Measurements from ENCODE around the gene GAN.

- PRO-cap: bidirectional peak, plus-strand start at chr16:79601541, minus-strand start at chr16:79601538
- RRBS: 3% methylated on average over 9 of the region's 27 CpGs
These were observed 1.0 kb upstream of the MAF start for GRCh38 chr16:79601486-79602055.

- PRO-cap: no peak
- RRBS: no CpG with 5 or more reads among the region's 5 CpGs
These were observed 39.2 kb upstream of the MAF start for GRCh38 chr16:79639567-79640235.

DNA sequence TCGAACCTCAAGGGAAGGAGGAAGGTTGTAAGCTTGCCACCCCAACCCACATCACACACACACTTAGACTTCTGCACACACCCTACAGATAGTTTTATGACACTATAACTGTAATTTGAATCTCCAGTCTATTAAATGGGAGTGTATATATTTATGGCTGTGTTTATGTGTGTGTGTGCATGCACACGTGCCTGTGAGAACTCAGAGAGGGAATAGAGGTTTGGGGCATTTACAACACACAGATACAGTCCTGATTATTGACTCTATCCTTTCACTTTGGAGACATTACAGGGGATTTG, 171.5 kb upstream of the MAF start:
- PRO-cap: no peak
- RRBS: no CpG with 5 or more reads among the region's 2 CpGs

GRCh38 chr16:79845644-79846241, 245.2 kb upstream of the MAF start:
- PRO-cap: no peak
- RRBS: no CpG with 5 or more reads among the region's 7 CpGs

- PRO-cap: unidirectional peak, plus-strand start at chr16:80932049; unidirectional peak, plus-strand start at chr16:80932134; unidirectional peak, plus-strand start at chr16:80932199; unidirectional peak, plus-strand start at chr16:80932241
- RRBS: 2% methylated on average over 36 of the region's 71 CpGs
These were observed 74.7 kb downstream of the CMC2 start for GRCh38 chr16:80931573-80932751.

- PRO-cap: no peak
- RRBS: no CpG with 5 or more reads among the region's 6 CpGs
These were observed 1.3 kb downstream of the ATMIN start for GRCh38 chr16:81036899-81037388.

- PRO-cap: no peak
- RRBS: no CpG with 5 or more reads among the region's 11 CpGs
These were observed 10.0 kb downstream of the ATMIN start for GRCh38 chr16:81045532-81046167.

DNA sequence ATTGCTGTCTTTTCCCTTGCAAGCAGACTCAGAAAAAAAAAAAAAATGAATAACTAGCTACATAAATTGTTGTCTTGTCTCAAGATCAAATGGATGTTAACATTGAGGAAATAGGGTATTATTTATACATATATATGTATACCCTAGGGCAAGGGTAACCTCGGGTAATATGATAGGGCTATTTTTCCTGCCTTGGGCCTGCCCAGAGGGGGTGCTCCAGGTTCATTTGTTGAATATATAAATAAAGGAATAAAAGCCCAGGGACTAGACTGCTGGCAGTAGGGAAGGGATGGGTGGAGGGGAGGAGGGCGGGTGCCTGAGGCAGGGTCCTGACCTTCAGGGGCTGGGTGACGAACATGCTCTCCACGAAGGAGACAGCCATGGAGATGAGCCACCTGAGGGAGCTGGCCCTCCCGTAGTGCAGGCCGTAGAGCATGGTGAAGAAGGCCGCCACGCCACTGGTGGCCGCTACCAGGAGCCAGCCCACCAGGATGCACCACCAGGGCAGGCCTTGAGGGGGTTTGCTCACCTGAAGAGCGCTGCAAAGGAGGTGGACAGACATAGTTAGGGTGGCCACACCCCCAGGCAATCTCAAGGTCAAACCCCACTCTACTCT, 43.1 kb upstream of the GCSH start:
- PRO-cap: no peak
- RRBS: no CpG with 5 or more reads among the region's 10 CpGs

DNA sequence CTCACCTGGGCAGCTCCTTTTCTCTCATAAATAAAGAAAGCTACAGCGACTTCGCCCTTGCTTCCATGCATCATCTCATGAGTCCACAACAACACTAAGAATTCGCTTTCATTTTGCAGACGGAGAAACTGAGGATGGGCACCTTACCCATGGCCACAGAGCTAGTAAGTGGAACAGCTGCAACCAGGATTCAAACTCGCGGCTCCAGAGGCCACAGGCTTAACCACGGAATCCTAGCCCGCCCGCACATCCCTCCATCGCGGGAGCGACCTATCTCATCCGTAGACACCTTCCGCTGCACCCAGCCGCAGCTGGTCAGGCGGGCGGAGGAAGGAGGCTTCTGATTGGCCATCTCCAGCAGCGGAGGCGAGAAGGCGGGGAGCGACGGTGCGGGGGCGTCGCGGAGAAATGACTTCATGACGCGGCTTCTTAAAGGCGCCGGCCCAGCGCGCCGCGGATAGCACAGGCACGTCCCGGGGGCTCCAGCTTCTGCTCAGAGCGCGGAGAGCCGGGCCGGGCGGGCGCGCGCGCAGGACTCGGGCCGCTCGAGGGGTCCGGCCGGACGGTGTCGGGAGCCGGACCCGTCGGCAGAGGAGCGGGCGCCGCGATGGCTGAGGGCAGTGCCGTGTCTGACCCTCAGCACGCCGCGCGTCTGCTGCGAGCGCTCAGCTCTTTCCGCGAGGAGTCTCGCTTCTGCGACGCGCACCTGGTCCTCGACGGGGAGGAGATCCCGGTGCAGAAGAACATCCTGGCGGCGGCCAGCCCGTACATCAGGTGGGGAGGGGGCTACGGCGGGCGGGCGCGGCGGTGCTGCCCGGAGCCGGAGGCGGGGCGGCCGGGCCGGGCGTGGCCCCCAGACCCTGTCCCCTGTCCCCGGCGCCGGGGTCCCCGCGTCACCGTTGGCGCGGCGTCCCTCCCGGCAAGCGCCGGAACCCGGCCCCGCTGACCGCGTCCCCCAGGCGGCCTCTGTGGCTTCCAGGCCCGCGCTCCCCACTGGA, at the start of gene GAN:
GAN (plus strand) TSS at position 456 of the 998 bp plus-strand sequence.
- PRO-cap: bidirectional peak, plus-strand start at position 460 of the sequence, minus-strand start at position 284 of the sequence; bidirectional peak, plus-strand start at position 899 of the sequence, minus-strand start at position 654 of the sequence
- RRBS: 2% methylated on average over 44 of the region's 110 CpGs

- PRO-cap: no peak
- RRBS: no CpG with 5 or more reads among the region's 6 CpGs
These were observed 26.1 kb downstream of the GAN start for GRCh38 chr16:81340737-81341430.

DNA sequence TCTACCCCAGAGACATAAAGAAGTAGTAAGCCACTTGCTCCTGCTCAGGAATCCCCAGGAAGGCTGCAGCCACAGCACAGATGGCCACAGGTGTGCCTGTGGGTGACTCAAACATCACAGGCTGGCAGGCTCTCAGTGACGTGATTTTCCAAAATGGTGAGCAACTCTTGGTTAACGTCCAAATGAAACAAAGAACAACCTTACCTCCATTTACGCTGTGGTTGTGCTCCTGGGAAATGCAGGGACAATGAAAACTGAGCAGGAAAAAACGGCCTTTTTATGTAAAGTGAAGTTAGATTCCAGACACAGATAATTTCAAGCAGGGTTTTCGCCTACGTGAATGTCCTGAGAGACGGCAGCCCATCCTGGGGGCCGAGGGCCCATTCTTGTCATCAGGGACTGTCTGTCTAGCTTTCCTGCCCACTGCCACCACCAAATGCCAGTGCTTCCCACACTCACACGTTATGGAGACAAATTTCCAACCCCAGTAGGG, 37.4 kb upstream of the CMIP start:
- PRO-cap: no peak
- RRBS: no CpG with 5 or more reads among the region's 9 CpGs

- PRO-cap: no peak
- RRBS: no CpG with 5 or more reads among the region's 16 CpGs
These were observed 28.9 kb upstream of the CMIP start for GRCh38 chr16:81415646-81416216.

DNA sequence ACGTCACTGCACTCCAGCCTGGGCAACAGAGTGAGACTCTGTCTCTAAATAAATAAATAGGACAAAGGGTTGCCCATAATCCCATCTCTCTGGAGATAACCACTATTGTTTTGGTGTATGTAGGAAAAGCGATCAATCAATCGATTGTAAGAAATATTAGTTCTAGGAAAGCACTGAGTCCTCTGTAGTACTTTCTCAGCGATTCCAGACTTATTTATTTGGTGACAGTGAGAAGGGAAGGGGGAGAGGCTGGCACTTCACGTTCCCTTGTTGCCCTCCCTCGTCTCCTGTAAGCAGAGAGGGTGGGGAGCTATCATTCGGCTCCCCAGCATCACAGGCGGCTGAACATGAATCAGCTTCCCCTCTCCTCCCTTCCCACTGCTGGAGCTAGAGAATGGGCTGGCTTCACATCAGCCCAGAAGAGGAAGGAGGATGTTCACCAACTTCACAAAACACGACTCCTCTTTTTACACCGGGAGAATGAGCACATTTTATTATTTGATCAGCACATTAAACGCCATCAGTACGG, 6.8 kb upstream of the CMIP start:
- PRO-cap: no peak
- RRBS: no CpG with 5 or more reads among the region's 12 CpGs

DNA sequence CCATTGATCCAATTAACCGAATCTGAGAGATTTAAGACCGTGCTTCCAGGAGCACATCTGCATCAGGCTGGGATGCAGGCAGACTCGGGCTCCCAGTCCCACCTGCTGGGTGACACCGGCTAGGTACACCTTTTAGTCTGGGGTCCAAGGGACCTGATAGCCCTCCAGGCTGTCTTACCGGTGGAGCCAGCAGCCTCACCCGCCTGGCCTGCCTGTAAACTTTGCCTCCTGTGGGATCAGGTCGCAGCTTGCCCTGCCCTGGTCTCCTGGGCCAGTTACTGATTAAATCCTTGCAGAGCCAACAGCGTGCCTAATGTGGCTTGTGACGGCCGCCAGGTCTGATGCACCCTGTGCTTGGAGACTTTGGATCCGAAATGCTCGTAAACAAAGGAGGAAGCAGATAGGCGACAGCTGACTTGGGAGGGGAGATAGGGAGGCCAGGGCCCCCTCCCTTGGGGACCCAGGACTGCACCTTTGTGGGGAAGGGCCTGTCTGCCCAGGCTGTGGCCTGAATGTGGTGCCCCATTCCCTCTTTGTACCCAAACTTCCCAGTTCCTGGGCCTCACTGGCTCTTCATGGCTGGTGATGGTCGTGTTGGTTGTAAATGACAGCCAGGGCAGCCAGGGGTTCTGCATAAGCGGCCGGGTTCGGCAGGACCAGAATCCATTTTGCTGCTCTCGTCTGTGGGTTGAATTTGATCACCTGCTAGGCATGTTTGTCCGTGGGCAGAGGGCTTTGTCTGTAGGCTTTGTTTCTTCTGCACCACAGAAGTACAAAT, 3.9 kb downstream of the CMIP start:
- PRO-cap: bidirectional peak, plus-strand start at position 313 of the sequence, minus-strand start at position 223 of the sequence
- RRBS: 7% methylated on average over 2 of the region's 19 CpGs

DNA sequence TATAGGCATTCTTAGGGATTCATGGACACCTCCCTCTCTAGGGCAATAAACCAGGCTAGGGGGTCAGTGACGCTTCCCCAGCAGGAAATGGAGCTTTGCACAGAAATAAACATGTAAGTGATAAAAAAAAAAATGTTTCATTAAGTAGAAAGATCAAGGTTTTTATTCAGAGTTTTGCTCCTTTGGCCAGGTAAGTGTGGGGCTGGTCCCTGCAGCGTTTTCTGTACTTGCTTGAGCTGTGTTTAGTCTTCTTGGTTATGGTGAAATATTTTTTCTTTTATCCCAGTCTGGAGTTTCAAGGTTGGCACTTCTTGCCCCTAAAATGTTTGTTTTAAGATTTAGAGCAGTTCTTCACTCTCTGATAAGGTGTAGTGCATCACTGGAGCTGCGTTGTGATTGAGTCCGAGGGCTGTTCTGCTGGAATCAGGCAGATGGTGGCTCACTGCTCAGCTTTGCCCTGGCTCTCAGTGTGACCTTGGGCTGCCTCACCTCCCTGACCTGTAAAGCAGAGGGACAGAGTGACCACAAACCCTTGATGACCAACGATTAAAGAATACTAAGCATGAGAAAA, 17.9 kb downstream of the CMIP start:
- PRO-cap: no peak
- RRBS: no CpG with 5 or more reads among the region's 5 CpGs

DNA sequence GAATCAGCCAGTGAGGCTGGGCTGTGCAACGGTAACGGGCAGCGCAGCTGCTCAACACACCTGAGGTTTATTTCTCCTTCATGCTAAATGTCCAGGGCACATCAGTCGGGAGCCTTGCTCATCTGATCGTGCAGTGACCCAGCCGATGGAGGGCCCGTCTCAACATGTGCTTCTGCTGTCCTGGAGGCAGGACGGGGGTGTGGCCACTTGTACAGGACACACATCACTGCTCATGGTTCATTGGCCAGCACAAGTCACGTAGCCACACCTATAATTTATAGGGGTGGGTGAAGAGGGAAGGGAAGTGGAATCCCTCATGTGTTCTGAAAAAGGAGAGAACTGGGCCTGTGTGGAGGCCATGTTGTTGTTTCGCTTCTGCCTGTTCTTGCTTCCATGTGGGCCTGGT, 60.4 kb downstream of the CMIP start:
- PRO-cap: no peak
- RRBS: no CpG with 5 or more reads among the region's 10 CpGs

DNA sequence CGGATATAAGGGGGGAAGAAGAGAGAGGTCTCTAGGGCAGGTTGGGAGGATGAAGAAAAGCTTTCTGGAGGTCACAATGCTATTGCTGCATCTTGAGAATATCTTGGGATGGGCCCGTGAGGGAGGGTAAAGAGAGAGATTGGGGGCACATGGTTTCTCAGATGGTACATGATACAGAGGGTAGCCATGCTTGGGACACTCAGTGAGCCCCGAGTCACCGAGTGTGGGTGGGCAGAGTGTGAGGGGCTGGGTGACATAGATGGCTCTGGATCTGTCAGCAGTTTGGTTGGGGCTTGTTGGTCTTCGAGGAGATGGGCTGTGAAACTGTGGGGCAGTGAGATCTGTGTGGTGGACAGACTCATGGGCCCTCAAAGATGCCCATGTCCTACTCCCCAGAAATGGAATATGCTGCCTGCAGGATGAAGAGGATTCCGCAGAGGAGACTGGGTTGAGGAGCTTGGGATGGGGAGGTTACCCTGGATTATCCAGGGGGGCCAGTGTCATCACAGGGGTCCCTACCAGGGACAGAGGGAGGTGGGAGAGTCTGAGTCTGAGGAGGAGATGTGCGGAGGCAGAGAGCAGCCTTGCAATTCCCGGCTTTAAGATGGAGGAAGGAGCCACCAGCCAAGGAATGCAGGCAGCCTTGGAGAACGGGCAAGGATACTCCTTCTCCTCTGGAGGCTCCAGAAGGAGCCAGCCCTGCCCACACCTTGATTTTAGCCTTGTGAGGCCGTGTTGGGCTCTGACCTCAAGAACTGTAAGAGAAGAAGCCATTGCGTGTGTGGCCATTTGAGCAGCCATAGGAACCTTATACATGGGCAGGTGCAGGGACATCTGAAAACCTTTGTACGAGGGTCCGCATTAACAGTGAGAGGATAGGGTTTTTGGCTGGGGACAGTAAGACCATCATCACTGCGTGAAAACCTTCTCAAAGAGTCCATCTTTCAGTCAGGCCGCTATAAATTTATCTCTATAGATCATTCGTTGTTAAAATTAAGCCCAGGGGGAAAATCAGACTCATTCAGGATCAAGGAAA, 84.9 kb downstream of the CMIP start:
- PRO-cap: no peak
- RRBS: no CpG with 5 or more reads among the region's 16 CpGs

GRCh38 chr16:81530208-81530727, 85.7 kb downstream of the CMIP start:
- PRO-cap: no peak
- RRBS: no CpG with 5 or more reads among the region's 18 CpGs

GRCh38 chr16:81592271-81592688, 147.7 kb downstream of the CMIP start:
- PRO-cap: no peak
- RRBS: 61% methylated on average over 3 of the region's 10 CpGs

DNA sequence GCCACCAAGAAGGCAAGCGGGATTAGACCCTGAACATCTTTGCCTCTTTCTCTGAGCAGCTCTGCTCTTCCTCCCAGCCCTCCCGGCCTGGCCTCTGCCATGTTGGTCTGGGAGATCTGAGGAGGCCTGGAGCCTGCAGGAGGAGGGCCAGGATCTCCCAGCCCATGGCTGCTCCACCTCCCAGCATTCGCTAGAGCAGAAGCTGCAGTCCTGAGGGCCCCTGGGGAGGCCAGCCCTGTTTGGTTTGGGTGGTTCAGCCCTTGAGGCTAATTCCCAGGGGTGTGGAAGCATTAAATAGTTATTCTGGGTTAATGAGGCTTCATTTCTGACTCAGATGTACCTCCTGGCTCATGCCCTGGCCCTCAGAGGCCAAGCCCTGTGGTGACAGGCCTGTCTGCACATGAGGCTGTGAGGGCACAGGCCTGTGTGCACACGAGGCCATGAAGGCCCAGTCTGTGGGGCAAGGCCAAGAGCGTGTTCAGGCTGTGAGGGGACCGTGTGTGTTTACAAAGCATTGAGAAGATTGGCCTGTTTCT, 153.9 kb upstream of the PLCG2 start:
- PRO-cap: no peak
- RRBS: no CpG with 5 or more reads among the region's 6 CpGs

Data from Caco-2 (cell line).